ENCODE measurements around the genes RBBP7, CDKL5 and PDHA1.

DNA sequence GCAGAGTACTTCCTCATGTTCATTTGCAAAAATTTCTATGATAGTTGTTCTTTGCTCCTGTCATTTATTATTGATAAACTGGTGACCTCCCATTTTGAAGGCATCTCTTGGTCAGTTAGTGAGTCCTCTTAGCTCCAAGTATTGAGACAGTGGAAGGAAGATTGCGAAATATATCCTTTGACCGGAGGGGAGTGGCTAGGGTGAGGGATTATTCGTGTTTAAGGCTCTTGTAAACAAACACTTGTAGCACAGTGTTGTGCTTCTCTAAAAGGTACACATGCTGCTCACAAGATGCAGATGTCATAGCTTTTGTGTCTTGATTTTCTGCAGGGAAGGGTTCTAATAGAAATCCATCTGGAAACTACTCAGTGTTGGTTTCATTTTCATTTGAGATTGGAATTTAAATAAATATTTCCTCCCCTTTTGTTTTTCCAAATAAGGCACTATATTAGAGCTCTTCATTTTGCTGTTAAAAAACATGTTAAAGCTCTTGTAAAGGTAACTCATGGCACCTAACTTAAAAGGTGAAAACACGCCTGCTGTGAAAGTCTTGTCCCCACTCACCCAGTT is 21.8 kb downstream of the TXLNG start:
- PRO-cap, result no peak

DNA sequence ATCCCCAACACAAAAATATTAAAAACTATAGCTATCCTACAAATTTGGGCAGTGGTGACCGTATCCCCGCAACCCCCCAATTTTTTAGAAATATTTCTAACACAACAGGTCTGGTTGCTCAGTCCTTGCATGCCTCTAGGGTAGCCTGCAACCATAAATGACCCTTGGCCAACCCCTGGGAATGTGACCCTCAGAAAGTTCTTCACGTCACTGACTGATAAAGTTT is 12.4 kb downstream of the RBBP7 start:
- PRO-cap, result no peak

- PRO-cap, result bidirectional peak, plus-strand start at chrX:16870036, minus-strand start at chrX:16869852; bidirectional peak, plus-strand start at chrX:16870615, minus-strand start at chrX:16870257
These were observed at the start of gene RBBP7 for GRCh38 chrX:16869422-16870516. Gene RBBP7 (minus strand): TSS chrX:16870362.

DNA sequence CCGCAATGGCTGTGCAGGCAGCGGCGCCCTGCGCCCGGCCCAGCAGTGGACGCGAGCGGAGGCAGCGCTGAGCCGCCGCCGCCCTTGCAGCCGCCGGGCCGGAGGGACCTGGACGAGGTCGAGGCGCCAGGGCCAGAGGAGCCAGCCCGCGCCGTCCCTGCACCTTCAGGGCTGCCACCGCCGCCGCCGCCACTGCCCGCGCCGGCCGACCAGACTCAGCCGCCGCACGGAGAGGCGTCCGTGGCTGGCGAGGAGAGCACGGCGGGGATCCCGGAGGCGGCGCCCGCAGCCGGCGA is 733 bp downstream of the NHS start:
- PRO-cap, result no peak

DNA sequence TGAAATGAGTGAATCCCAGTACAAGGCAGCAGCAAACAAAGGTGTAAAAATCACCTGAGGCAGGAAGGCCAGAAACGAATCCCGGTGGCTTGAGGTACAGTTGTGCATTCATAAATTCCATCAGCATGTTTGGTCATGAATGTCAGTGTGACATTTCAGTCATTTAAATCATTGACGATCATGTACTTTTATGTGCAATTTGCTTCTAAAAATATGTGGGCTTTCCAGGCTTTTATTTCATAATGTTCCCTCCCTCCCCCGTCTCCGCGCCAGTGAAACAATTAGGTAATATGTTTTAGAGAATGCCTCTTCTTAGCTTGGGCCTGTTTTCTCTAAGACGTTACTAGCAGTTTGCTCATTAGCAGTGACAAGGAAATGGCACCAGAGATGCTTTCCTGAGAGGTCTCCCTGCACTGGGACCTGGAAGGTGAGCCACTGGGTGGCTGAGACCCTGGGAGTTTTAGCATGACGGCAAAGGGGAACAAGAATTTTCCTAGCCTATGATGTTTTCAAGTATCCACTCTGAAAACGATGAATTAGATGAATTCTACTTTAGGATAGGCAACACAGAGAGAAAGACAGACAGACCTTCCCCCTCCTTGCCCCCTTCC is 39.4 kb downstream of the NHS start:
- PRO-cap, result no peak

DNA sequence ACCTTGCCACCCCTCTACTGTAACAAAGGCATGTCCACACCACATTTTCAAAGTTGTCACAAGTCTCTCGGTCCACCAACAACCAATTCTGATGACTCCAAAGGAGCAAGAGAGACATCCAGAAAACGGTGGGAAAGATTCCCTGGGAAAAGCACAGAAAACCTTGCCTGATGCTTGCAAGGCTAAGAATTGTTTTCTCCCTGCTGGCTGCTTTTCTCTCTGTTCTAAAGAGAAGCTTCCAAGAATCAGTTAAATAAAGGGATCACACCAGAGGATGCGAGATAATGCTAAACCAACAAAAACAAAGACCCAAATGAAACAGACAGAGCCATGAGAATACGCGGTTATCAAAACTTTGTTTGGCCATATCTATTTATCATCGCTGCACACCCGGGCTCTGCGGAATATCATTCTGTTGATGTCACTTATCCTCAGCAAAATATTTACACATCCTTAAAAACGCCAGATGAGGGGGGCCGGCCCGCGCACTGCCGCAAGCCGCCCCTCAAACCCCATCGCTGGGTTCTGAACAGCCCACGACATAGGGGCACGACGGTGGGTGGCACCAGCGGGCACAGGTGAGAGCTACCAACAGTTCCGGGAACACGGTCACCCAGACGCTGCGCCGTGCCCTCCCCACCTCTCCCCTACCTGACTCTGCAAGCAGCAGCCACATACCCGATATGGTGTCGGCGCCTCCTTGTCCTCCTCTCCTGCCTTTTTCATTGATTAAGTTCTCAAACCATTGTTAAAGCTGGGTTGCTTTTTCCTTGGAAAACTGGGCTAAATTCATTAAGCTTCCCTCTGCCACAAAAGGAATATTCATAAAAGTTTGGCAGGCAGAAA is 1.7 kb downstream of the RAI2 start:
- PRO-cap, result no peak

DNA sequence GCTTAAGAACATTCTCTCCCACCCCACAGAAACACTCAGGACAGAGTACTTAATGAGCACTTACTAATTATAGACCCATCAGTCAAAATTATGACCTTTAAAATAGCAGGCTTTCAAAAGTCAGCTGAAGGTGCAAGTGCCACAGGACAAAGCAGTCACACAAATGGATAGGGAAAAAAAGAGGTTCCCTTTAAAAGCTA is 69.0 kb downstream of the BEND2 start:
- PRO-cap, result no peak

- PRO-cap, result unidirectional peak, plus-strand start at chrX:18354092
These were observed 648 bp downstream of the SCML2 start for GRCh38 chrX:18353881-18354198.

GRCh38 chrX:18425477-18426466 is at the start of gene CDKL5:
Gene CDKL5 (plus strand): TSS chrX:18425608.
- PRO-cap, result unidirectional peak, plus-strand start at chrX:18425633

GRCh38 chrX:18640571-18641171 is 31.2 kb downstream of the RS1 start:
- PRO-cap, result unidirectional peak, plus-strand start at chrX:18640965

GRCh38 chrX:18877503-18877804 is 106.5 kb downstream of the PHKA2 start:
- PRO-cap, result no peak

DNA sequence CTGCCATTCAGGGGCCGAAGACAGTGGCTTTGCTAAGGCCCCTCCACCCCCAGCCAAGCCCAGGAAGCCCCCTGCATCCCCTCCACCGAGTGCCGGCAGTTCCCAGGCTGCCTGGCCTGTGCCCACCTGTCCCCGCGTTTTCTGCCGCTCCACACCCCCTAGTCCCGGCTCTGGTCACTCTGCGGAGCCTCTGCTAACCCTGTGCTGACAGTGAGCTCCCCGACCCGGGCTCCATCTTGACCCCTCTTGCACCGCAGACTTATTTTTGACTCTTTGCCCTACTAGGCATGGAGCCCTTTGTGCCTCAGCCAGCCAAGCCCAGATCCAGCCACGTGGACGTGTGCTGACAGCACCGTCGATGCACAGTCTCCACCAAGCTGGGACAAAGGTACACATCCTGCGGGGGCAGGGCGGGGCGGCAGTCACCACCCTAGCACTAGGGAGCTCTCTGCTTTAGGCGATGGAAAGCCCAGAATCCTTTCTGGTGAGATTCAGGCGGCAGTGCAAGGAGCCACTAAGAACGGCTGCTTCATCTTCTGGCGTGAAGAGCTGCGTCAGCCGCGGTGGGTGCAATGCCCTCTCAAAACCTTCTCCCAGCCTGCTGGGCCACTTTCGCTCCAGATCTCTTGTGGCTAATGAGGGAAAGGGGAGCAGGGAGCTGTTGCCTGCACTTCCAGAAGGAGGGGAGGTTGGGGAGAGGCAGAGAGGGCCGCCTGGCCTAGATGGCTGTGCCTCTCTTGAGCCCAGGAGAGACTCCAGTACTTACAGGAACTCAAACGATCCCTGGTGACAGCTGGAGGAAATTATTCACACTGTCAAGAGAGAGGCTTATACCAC is 96.5 kb downstream of the PHKA2 start:
- PRO-cap, result no peak

- PRO-cap, result no peak
These were observed 6.2 kb upstream of the PHKA2 start for GRCh38 chrX:18989824-18990796.

DNA sequence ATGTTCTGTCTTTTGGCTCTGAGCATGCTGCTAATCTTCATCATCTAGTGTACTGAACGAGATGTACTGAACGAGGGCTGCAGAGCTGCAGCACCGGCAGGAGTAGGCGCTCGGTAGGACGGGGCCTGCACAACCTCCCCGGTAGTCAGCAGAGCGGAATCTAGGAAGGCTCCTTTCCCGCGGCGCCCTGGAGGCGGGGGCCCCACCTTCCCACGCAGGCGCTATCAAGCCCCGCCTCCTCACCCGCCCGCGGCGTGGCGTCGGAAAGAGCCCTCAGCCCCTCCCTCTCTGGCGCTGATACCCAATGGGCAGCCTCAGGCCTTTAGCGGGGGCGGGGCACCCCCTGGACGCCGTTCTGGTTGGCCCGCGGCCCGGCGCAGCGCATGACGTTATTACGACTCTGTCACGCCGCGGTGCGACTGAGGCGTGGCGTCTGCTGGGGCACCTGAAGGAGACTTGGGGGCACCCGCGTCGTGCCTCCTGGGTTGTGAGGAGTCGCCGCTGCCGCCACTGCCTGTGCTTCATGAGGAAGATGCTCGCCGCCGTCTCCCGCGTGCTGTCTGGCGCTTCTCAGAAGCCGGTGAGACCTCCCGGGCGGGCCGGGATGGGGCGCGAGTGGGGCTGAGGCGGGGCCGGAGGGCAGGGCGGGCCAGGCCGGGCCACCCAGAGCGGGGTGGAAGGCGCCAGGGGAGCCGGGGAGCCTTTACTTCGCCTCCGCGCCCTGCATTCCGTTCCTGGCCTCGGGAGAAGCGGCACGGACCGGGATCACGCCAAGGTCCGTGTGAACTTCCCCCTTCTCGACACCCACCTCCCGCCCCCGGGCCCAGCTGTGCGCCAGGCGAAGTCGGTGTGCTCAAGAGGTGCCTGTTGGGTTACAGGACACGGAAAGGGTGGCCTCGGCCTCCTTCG is at the start of gene PDHA1:
TSS of gene PDHA1 (plus strand) at position 413 of the 909 bp plus-strand sequence.
- PRO-cap, result bidirectional peak, plus-strand start at position 454 of the sequence, minus-strand start at position 162 of the sequence; unidirectional peak, plus-strand start at position 726 of the sequence

GRCh38 chrX:19670042-19671431 is 155.2 kb upstream of the MAP3K15 start:
- PRO-cap, result no peak

DNA sequence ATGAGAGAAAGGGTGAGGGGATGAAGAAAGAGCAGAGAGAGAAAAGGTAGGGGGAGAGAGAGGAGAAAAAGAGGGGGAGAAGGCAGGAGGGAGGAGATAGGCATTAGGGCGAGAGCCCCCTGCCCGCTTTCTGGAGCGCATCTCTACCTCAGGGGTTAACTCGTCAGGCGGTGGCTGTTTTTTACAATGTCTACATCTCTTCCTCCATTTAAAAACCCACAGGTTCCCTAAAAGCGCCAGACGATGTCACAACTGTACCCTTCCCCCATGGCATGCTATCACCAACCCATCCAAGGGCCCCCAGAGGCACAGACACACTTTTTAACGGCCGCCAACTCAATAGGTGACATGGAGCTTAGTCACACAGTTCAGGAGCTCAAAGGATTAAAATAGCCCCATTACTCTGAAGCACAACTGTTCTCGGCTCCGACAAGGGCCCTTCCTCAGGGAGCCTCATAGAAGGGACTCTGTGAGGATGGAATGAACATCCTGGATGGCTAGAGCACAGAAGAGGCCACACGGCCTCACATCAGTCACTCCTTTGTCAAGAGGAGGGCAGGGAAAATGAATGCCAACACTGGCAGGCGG is 12.4 kb downstream of the SH3KBP1 start:
- PRO-cap, result no peak

DNA sequence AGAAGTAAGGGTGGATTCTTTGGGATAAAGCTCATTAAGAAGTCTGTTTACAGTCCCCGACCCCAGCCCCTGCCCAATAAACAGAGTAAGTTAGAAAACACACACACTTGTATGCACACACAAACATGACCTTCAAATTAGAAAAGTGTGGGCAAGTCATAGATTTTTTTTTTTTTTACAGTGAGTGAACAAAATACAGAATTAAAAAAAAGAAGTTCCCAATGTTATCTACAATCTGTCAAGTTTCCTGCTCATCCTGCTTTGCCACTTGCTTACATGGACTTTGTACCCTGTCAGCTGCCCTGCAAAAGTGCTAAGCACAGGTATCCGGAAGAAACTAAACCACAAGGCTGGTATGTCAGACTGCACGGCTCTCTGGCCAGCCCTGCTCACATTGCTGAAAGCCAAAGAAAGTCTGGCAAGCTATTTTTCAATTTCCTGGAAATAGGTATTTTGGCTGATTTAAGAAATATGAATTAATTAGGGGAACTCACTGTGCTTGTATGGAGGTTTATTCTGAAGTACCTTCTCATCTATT is 38.8 kb upstream of the BCLAF3 start:
- PRO-cap, result no peak

GRCh38 chrX:20251101-20251476 is 15.6 kb downstream of the RPS6KA3 start:
- PRO-cap, result no peak

DNA sequence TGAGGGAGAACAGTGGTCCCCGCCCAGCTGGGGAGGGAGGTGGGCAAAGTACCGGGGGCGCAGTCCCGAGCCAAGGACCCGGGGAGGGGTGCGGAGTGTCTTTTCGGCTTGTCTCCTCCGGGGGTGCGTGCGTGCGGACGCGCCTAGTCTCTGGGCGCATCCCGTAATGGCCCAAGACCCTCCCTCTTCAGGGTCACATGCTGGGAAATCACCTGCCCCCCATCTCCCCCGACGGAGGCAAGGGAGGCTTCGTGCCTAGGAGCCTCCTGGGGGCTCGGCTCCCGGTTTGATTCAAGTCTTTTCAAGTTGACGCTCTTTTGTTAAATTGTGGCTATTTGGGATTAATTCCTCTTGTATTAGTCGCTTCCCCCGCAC is 609 bp upstream of the RPS6KA3 start:
- PRO-cap, result no peak

DNA sequence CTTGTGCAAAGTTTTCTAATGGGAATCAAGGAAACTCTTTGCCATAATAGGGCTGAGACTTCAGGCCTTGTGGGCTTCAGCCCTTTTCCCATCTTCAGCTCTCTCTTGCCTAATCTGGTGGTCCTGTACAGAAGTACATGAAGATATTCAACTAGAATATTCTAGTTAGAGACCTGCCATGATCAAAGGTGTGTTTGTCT is 225.2 kb upstream of the CNKSR2 start:
- PRO-cap, result no peak